ENCODE results near the genes DDT and CABIN1.

DNA sequence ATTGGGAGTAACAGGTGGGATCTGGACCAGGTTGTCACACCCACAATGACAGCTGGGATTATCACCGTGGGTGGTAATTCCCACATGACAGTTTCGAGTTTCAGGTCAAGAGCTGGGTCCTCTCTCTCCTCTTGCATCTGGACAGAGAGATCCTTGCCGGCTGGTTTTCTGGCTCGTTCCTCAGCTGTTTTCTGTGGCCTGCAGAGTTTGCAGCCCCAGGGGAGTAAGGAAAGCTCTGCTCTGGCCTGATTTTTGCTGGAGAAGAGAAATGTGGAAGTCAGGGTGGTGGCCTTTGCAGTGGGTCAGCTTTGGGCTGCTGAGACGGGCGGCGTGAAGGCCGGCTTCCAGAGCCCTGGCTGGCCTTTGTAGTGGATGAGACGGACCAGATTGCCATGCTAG is 57.1 kb downstream of the BCR start:
- PRO-cap, result no peak

DNA sequence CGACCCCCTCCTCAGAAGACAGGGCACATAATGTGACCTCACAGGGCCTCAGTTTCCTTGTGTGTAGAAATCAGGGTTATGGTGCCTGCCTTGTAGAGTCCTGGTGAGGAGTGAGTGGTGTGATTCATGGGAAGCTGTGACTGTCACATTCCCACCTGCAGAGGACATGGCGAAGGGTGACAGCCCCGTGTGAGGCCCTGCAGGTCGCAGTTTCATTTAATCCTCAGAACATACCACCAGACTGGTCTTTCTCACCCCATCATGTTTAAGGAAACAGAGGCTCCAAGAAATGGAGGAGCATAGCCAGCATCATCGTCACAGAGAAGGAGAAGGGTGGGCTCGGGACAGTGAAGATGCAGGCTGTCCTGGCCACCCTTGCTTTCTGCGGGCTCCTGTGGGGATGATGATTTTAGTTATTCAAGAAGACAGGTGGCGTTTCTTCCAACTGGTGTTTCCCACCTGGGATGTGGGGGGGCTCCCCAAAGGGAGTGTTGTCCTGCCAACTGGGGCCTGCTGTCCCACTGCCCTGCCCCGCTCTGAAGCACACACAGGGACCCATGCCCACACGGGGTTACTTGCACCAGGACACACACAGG is 100.1 kb downstream of the BCR start:
- PRO-cap, result no peak

- PRO-cap, result no peak
Measured at GRCh38 chr22:23305008-23305795, 124.9 kb downstream of the BCR start.

DNA sequence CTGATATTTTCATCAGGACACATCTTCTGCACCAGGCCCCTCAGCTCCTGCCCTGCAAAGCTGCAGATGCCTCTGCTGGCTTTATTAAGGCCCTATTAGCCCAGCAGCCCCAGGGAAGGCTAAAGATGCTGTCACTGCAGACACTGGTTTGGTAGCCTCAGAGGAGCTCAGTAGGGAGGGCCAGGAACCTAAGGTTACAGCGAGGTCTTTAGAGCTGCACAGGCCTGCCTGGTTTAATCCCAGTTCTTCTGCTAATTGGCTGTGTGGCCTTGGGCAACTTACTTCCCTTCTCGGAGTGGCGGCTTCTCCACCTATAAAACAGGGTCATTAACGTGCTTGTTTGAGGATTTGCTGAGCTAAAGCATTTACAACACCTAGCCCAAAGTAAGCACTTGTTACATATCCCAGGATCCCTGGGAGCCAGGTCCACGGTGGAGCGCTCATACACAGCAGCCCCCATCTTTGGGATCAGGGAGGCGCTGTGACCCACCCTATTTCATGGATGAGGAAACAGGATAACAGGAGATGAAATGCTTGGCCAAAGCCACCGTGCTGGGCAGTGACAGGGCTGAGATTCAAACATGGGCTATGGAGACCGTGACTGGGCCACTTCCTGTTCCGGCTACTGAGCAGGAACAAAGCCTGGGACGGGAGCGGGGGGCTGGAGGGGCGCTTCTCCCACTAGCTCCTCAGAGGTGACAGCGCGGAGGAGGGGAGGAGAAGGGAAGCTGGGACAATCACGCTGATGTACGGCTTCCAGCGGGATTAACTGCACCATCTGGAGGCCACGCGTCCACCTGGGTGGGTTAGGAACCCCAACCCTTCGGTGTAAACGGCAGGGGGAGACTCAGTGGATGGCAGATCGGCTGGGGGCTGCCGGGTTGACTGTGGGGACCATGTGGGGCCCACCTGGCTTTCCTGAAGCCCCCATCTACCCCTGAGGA is 61.5 kb downstream of the IGLL1 start:
- PRO-cap, result no peak

- PRO-cap, result no peak
Measured at GRCh38 chr22:23534248-23534594, 45.9 kb downstream of the IGLL1 start.

- PRO-cap, result no peak
Measured at GRCh38 chr22:23537784-23538676, 42.1 kb downstream of the IGLL1 start.

DNA sequence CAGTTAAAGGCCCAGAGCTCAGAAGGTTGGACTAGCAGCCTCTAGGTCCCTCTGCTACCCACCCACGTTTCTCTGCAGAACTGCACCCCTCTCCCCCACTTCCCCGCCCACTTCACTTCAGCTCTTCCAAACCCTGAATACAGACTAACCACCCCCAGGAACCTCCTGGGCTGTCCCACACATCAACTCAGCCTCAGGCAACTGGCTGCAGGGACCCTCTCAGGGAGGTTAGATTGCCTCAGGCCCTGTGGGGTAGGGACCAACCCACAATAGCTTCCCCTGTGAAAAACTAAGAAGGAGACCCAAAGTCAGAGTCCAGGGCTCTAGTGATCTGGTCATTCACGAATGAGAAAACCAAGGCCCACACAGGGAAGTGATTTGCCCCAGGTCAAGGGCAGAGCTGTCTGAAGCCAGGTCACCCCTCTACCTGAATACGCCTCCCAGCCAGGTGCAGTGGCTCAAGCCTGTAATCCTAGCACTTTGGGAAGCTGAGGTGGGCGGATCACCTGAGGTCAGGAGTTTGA is 703 bp downstream of the VPREB3 start:
- PRO-cap, result no peak

DNA sequence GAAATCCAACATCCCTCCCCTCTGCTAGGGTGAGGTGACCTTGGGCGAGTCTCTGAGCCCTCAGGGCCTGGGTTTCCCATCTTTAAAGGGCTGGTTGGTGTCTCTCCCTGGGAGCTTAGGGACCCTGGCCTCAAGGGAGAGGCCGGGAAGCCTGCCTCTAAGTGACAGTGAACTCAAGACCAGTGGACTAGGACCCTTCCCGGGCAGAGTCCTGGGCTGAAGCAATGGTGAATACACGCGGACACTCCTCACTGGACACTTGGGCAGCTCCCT is 786 bp downstream of the CHCHD10 start:
- PRO-cap, result no peak

DNA sequence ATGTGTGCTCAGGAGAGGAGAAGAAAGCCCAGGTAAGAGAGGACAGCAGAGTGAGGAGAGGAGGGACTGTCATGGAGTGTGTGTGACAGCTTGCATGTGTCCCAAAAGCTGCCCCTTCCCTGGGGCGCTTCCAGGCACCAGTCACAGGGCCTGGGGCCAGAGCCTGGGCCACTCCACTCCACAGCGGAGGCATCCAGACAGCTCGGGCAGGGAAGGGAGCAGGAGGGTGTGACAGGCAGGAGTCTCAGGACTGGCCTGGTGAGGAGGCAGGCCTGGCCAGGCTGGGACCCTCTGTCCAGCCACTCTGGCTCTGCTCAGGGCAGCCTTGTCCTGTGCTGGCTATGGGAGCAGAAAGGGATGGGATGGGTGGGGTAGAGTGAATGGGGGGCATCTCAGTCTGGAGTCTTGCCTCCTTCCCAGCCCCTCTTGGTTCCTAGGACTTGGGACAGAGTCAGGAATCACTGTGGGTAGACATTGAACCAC is 1.0 kb downstream of the MMP11 start:
- PRO-cap, result no peak

DNA sequence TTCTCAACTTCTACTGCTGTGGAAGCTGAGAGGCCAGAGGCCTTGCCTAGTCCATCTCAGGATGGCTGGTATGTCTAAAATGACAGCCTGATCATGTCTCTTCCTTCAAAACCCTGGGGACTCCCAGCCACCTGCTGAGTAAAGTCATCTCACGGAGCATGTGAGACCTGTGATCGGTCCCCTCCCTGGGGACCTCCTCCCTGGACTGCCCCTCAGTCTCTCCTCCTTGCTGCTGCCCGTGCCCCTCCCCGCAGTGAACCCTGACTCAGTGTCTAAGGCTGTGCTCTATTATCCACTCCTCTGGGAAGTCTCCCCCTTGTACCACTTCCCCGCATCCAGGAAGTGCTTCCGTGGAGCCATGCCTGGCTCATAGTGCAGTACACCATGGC is 13.6 kb downstream of the SMARCB1 start:
- PRO-cap, result unidirectional peak, minus-strand start at position 115 of the sequence

DNA sequence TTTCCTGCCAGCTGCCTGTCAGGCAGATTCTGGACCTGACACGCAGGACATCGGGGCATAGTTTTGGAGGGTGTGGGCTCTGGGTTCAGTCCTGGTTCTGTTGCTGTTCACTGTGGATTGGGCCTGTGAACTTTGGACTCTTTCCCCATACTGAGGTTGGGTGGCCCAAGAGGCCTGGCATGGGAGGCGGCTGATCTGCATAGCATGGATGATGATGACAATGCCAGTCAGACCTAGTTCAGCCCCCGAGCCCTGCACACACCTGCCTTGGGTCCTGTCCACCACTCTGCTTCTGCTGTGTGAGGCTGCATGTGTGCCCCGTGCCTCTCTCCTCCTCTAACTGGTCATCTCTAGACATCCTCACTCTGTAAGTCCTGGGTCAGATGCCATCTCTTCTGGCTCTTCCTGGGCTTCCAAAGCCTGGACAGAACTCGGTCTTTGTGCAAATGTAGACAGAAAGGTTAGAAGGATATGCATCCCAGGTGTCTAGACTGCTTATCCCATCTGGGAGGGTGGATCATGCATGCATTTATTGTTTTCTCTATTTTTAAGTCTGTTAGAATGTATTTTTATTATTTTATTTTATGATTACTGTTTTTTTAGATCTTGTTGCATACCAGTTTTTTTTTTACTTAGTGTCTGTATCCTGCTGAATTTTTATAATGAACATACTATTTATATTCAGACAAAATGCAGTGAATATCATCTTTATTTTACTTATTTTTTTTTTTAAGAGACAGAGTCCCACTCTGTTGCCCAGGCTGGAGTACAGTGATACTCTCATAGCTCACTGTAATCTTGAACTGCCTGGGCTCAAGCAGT is 16.9 kb downstream of the SMARCB1 start:
- PRO-cap, result unidirectional peak, minus-strand start at position 342 of the sequence

DNA sequence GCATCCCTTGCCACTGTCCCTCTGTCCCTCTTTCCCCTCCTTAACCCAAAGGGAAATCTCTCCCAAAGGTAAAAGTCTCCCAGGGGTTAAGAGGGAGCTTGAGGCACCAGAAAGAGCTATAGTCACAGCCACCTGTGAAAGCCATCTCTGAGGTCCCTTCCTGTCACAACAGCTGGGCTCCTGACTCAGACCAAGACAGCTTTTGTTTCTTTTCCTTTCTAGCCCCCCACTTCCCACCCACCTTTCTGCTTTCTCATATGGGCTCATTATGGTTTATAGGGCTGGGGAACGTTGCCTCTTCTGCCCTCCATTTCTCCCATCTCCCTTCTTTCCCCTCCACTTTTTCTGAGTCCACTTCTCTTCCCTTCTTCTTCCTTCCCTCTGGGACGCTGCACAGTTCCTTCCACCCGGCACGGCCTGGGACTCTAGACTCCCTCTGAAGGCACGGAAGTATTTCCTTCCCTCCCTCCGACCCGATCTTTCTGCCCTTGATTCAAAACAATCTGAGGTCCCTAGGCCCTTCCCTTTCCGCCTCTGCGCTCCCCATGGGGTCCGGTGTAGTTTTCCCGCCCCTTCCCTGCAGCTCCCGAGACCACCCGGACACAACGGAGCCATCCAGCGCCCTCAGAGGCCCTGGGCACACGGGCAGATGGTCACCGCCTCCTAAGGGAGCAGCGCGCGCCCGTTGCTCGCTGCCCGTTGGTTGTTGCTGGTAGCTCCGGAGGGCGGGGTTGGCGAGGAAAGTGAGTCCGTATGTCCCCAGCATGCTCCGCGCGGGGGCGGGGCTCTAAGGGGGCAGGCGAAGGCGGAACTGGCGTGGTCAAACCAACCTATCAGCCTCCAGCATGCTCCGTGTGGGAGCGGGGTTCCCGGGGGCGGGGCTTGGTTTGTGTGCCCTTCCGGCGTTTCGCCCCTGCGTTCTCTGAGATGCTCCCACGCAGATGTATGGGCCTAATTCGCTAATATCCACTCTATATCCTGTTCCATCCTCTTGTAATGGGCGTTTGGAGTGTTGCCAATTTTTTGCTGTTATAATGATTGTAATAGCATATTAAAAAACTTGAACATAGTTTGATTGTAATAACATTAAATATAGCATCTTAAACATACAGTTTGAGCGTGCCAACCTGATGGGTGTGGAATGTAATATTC is 19.5 kb downstream of the MIF start:
- PRO-cap, result bidirectional peak, plus-strand start at position 890 of the sequence, minus-strand start at position 708 of the sequence

- PRO-cap, result no peak
Measured at GRCh38 chr22:23974198-23974738, at the start of gene DDT. DDT (minus strand) TSS chr22:23974441.

GRCh38 chr22:24011144-24012151 is at the start of gene CABIN1:
CABIN1 (plus strand) TSS chr22:24011304.
- PRO-cap, result bidirectional peak, plus-strand start at chr22:24011313, minus-strand start at chr22:24011037

- PRO-cap, result no peak
Measured at GRCh38 chr22:24231045-24231488, 13.8 kb downstream of the GGT5 start.

DNA sequence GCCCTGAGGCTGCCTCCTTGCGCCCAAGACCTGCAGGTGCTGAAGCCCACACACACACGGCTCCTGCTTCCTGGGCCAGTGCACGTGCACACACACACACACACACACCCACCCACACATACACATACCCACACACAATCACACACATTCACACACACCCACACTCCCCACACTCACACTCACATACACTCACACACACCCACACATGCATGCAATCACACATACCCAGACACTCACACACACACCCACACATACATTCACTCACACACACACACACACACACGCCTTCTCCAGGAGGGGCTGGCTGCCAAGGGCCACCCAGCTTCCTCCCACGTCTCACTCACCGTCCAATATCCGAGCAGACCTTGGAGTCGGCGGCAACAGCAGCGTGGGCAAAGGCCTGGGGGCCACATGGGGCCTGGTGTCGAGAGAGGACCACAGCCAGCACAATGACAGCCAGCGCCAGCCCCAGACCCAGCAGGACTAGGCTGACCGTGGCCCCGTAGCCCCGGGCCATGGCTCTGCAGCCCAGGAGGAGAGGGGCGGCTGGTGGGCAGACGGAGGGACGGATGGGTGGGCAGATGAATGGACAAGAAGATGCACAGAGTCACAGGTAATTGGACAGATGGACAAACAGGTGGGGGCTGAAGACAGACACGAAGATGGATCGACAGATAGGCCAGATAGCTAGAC is 527 bp downstream of the GGT5 start:
- PRO-cap, result unidirectional peak, plus-strand start at position 380 of the sequence

- PRO-cap, result unidirectional peak, minus-strand start at chr22:24246230
Measured at GRCh38 chr22:24246136-24246781, 1.4 kb upstream of the GGT5 start.

GRCh38 chr22:24321411-24322195 is 51.0 kb downstream of the SPECC1L start:
- PRO-cap, result no peak

GRCh38 chr22:24323505-24324697 is 53.3 kb downstream of the SPECC1L start:
- PRO-cap, result no peak

DNA sequence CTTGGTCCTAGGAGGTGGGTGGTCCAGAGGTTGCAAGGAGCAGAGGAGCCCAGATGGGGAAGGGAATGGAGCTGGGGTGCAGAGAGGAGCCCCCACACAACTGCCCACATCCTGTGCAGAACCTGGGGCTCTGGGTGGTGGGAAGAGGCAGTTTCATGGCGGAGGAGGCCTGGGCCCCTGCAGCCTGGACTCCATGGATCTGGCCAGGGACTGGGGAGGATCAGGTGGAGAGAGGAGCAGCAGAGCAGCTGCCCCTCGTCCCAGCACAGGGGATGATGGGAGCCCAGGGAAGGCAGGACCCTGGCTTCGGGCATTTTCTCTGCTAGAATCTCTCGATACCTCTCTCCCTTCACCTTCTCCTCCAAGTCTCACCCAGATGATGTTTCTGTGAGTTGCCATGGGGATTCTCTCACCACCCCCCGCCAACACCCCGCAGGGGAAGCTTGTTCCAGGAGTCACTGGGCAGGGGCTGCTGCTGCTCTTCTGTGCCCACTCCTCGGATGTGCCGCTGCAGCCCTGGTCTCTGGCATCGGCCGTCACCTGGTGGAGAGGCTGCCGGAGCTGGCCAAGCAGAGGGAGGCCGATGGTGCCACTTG is 800 bp upstream of the ADORA2A start:
- PRO-cap, result no peak

All from pulmonary lymph node (tissue), 1 donor.